ENCODE results near the genes CCN2 and ALDH8A1.

GRCh38 chr6:131580224-131580517 lies 7.1 kb downstream of the ARG1 start:
- PRO-cap = no peak

DNA sequence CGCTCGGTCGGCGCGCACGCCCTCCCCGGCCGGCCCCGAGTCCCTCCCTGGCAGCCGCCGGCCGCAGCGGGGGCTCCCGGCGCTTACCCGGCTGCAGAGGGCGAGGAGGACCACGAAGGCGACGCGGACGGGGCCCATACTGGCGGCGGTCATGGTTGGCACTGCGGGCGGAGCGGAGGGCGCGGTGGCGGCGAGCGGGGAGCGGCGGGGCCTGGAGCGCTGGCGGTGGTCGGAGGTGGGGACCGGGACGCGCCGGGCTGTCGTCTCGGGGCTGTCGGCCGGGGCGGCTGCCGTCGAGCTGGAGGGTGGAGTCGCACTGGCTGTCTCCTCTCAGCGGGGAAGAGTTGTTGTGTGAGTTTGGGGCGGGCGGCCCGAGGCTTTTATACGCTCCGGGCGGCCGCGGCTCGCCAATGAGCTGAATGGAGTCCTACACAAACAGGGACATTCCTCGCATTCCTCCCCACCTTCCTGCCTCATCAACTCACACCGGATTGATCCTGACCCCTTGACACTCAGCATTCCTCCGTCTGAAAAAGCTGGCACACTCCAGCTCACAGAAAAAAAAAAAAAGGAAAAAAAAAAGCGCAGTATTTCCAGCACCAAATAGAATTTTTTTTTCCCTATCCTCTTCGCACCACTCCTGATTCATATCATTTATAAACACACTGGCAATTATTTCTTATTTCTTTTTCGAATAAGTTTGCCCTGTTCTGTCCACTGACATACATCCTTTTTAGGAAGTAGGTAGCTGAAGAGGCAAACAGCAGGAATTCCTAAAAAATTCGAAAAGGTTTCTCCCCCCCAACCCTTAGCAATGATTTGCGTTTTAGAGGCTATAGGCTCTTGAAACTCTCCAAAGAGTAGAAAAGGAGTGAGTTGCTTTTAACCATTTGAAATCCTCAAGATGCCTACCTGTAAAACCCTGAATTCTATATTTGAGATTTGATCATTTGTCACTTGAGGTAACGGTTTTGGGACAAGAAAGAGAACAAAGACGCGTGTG lies at the start of gene CCN2:
Gene CCN2, minus strand, starts transcription at position 353 of the 1,003 bp plus-strand sequence.
- PRO-cap = bidirectional peak, plus-strand start at position 479 of the sequence, minus-strand start at position 338 of the sequence

DNA sequence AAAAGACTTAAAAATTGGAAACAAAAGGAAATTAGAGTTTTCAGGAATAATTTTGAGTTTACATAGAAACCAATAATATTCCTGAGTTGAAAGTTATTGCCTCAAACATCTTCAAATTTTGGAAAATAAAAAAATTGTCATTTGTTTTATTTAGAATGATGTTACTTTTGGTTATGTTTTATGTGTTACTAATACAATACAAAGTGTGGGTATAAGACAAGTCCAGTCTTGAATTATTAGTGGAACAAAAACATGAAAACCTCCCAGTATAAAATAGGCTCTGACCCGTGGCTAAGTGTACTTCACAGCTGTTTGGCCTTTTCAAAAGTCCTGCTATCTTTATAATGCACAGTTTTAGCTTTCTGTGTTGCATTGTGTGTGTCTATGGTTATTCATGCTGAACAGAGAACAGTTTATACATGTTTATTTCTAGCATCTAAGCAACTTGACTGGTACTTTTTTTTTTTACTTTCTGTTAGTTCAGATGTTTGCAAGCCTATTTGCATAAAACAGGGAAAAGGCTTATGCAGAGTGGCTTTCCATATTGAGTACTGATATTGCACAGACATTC lies 119.1 kb upstream of the CCN2 start:
- PRO-cap = no peak

DNA sequence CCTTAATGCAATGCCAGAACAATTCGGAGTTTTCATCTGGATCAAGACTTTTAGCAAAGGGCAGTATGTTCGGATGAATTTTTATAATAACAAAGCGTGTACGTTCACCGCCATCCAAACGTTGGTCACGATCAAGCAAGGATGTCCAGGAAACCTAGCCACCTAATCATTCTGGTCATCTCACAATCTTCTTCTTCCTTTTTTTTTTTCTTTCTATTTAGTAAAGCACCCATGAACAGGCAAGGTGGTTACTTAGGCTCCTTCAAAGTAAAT lies 1.1 kb downstream of the MOXD1 start:
- PRO-cap = no peak

- PRO-cap = no peak
Measured at GRCh38 chr6:132511832-132512208, 1.1 kb downstream of the STX7 start.

DNA sequence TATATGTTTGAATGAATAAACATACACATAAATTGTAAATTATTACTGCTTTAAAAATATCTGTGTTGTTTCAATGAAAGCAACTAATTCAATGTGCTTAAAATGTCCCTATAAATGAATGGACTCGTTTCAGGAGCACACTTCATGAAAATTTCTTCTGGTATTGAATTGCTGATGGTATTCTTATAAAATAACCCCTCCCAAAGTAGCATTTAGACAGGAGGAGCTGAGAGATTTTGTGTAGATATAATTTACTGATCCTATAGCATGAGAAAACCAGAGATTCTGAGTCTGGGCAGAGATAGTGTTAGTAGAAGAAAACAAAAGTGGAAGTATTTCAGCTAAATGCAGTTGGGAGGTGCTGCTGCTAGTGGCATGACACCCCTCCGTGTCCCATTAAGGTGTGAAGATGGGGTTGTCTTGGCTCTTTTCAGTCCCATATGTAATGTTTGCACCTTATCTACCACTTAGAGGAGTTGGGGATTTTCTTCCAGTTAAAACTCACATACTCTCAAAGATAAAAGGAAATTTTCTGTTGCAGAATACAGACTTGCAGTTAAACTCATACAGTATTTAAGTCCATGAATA lies 11.7 kb downstream of the TAAR2 start:
- PRO-cap = no peak

GRCh38 chr6:132716292-132716675 lies 2.4 kb upstream of the VNN1 start:
- PRO-cap = no peak

DNA sequence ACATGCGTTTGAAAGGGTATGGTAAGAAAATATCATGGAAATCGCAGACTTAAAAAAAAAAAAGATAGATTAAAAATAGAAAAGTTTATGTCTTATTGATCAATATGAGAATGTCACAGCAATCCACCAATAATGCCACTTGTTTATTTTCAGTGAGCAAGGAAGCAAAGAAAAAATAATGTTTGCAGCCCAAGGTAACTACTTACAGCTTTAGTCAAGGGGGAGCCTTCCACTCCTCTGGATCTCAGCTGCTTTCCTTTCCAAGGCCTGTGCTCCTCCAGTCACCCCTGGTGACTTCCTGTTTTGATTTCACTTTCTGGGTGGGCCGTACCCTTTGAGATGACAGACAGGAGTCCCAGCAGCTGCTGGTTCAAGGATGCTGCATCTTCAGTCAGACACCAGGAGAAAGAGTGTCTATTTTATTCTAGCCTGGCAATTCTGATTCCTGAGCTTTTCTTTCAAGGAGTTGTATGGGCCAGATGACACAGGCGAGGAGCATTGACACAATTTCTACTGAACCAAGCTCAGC lies 5.5 kb upstream of the VNN2 start:
- PRO-cap = no peak

GRCh38 chr6:133887302-133887563 lies 1.7 kb upstream of the TCF21 start:
- PRO-cap = no peak

DNA sequence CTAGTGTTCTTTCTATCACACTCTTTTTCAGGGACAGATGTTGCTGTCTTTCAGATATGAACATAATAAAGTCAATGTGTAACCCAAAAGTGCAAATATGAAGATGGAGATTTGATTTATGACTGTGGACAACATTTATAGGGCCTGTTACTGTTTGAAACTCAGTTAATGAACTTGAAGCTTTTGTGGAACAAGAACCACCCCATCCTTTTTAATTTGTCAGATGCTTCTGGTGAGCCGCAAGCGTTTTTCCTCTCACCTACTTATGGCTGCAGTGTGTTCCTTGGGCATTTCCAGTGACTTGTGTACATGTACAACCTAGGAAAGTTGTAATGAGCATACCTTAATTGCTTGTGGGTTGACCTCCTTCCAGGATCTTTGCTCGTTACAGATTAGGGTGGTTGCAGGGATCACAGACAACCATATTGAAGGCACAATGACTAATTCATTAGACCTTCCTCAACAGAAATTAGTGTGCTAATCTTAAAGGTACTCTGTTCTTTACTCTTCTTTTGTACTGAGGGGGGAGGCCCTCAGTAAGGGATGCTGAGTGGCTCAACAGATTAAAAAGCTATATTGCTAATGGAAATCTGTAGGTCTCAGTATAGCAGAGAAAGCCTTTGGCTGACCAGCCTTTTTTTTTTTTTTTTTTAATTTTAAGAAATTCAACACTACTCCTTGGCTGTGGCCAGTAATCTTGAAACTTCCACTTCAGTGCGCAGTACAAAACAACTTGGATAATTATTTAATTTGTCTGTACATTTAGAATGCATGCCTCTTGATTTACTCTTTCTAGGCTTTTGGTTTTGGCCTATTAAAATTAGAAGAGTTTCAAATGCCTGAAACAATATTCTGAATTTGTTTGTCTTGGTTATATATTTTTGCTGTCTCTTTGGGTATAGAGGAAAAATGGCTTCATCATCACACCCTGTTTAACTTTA lies 7.0 kb downstream of the TBPL1 start:
- PRO-cap = no peak

GRCh38 chr6:134021701-134022174 lies 30.7 kb downstream of the SLC2A12 start:
- PRO-cap = no peak

DNA sequence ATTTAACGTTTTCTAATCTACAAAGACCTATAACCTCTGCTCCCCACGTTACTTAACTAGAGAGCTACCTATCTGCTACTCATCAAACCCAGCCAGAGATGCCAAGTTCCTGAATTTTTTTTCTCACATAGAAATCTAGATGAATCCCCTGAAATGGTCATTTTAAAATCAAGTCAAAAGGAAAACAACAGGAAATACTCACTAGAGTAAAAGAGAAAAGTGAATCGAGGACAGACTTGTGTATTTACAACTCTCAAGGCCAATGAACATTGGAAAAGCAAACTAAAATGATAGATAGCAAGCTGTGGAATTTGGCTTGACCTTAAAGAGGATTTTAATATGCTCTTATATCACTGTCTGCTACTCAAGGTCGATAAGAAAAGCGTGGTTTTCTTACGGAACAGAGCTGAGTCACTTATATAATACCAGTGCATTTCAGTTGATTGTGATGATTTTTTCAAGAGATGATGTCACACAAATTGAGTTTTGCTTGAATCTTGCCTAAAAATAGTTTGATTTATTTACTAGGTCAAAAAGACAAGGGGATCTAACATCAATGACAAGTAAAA lies 67.9 kb downstream of the SGK1 start:
- PRO-cap = no peak

- PRO-cap = no peak
Measured at GRCh38 chr6:134256773-134257321, 61.1 kb downstream of the SGK1 start.

DNA sequence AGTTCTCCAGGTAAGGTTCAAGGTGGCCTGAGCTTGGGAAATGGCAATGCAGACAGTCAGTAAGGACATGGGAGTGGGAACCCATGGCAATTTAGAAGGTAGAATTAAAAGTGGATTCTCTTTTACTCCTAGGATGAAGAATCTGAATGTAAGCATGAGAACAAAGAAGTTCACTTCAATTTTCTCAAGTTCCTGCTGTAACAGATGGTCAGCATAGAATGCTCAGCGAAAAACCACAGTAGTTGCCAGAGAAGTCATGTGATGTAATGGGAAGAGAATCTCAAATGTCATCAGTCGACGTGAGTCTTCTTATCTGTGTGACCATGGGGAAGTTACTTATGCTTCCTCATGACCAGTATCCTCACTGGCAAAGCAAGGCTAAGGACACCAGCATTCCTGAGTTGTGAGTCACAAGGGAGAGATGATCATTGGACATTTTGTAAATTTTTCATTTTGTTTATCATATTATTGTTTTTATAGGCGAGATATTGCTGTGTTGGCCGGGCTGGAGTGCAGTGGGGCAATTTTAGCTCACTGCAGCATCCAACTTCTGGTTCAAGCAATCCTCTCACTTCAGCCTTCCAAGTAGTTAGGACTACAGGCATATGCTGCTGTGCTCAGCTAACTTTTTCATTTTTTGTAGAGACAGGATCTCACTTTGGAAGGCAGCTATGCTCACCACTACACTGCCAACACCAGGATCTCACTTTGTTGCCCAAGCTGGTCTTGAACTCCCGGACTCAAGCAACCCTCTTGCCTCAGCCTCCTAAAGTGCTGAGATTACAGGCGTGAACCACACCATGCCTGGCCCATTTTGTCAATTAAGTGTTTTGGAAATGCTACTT lies 21.9 kb downstream of the SGK1 start:
- PRO-cap = no peak

GRCh38 chr6:134352163-134352575 lies 34.3 kb upstream of the SGK1 start:
- PRO-cap = no peak

GRCh38 chr6:134495802-134496217 lies 177.9 kb upstream of the SGK1 start:
- PRO-cap = no peak

DNA sequence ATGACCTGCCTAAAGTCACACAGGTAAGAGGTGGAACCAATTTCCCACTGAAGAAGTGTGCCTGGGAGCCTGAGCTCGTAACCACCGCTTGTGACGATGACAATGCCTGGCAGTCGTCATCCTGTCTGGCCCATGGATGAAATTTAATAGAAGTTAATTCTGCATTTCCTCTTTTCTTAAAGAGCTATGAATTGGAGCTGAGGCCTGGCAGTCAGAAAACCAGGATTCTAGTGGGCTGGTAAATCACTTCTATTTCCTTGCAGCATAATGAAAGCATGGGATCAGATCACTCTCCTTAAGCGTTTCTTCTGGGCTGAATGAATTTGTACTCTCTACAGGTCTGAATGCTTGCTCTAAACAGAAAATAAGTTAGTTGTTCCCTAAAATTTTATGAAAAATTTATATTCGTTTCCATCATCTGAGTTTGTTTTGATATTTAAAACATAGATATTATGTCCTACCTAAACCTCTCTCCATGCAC lies 200.0 kb upstream of the SGK1 start:
- PRO-cap = no peak

DNA sequence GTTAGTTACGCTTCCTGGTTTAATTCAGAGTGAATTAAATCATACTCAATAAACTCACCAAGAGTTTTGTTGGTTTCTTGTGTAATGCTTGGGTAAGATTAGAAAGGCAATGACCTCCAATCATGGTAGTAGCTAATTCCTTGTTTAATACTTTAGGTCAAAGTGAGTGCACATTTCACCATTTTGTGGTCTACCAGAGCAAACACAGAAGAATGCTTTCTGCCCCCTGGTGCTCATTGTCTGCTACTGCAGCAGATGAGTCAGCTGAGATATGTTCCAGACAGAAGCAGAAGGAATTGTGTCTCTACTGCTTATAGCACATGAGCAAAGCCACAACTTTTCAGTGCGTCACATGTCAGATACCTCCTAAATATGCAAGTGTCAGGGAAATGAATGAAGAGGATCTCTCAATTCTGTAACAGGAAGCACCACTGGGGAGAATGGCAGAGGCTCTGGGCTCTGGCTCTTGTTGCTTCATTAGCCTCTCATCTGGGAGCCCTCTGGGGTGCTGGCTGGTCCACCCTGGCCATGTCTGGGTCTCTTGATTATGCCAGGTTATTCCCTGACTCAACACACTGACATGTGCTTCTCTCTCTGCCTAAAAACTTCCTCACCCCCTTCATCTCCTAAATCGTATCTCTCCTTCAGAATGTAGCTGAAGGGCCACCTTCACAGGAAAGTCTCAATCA lies 308.9 kb downstream of the ALDH8A1 start:
- PRO-cap = no peak

- PRO-cap = no peak
Measured at GRCh38 chr6:134840126-134840691, 109.7 kb downstream of the ALDH8A1 start.

- PRO-cap = no peak
Measured at GRCh38 chr6:134949966-134950540, at the start of gene ALDH8A1. TSS of gene ALDH8A1 (minus strand) at chr6:134950101.

All from trachea (tissue), 1 donor.